ENCODE results near the genes HS3ST5 and TSPYL1.

- PRO-cap, result no peak
Observed at GRCh38 chr6:111544126-111544510, 61.1 kb upstream of the REV3L start.

DNA sequence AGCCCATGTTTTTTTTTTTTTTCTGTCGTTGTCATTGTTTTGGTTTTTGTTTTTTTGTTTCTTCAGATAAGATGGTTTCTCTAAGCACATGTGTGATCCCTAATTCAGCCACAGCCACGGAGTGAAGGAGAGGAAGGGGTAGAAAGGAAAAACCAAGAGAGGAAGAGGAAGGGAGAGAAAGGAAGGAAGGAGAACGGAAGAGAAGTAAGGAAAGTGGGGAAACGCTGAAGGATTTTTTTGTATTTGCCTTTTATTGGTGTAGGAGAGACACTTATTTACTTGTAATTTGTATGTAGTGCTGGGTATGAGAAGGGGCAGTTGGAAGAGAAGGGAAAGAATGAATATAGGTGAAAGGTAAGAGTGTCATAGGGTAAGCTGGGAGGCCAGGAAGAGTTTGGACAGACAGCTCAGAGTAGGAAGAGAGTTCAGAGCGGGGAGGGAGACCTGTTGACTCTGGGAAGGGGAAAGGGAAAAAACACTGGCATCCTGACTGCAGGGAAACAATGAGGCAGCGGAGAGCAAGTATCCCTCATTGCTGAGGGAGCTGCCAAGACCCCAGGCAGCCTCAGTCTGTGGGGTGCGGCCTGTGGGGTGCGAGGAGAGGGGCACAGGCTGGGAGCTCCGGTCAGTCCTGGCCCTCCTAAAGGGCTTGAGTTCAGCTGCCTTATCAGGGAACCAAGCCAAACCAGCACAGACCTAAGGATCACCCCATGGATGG, 3.2 kb downstream of the TRAF3IP2 start:
- PRO-cap, result no peak

- PRO-cap, result no peak
Observed at GRCh38 chr6:111608952-111609434, 3.3 kb upstream of the TRAF3IP2 start.

- PRO-cap, result no peak
Observed at GRCh38 chr6:111610682-111611238, 5.1 kb upstream of the TRAF3IP2 start.

DNA sequence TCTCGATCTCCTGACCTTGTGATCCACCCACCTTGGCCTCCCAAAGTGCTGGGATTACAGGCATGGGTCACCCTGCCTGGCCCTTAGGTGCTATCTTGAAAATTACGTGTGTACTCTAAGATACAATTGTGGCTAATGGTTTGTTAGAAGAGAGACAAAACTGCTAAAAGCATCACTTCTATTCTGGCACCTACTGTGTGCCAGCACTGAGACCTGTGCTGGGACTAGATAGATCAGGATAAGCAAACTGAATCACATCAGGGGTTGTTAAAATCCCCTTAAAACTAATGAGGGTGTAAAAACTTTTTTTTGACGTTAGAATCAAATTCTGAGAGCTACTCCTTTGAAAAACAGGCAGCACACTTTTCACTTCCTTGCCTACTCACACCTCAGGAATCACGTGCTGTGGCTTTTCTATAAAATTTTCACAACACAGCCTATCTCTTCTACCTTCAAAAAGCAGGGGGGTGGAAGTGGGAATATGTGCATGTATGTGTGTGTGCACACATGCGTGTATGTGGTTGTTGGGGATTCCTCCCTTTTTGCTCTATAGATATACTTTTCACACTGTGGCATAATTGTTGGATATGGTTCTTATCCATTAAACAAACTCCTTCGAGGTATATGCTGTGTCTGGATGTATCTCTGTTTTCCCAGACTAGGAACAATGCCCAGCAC, 105.5 kb downstream of the FYN start:
- PRO-cap, result no peak

DNA sequence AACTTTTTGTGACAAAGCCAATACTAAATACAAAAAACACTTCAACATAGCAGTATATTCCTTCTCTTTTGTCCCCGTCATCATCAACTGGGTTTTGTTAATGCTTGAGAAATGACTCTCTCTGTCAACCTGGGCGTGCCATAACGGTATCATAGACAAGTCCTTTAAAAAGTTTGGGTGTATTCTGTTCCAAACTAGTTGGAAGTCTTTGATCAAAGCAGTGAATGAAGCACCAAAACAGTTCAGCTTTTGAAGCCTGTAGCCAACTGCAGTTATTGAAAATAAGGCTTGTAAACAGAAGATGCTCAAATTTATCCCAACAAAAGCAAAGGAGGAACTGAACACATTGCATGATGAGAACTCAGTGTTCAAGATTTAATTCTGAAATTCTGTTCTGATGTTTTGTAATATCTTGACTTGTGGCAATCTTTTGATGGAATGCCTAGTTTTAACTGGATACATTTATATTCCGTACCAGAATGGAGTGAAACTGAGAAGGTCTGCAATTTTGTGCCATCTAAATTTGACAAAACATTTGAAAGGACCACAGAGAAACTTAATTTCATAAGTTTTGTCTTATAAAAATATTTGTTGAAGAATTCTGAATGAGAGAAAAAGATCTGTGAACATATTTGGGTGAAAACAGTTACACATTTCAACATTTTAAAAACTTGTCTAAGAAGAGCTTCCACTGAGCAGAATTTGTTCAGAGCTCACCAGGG, 17.6 kb downstream of the FYN start:
- PRO-cap, result no peak

DNA sequence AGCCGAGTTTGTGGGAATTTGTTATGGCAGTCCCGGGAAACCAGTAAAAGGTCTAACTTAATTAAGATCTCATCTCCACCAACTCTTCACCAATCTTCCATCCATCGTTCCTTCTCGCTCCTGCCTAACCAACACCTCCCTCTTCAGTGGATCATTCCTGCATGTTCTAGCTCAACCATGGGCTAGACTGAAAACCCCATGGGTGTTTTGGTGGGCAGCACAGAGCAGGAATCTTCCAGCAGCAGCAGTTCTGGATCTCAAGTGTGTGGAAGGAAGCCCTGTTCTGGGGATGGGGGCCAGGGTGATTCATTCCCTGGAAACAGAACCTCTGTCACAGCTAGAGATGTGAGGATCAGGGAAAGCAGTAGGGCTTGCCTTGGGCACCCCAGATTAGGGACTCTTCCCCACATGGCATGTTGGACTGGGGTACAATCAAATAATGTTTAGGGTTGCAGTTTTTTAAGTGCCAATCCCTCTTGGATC, 13.0 kb downstream of the FYN start:
- PRO-cap, result no peak

DNA sequence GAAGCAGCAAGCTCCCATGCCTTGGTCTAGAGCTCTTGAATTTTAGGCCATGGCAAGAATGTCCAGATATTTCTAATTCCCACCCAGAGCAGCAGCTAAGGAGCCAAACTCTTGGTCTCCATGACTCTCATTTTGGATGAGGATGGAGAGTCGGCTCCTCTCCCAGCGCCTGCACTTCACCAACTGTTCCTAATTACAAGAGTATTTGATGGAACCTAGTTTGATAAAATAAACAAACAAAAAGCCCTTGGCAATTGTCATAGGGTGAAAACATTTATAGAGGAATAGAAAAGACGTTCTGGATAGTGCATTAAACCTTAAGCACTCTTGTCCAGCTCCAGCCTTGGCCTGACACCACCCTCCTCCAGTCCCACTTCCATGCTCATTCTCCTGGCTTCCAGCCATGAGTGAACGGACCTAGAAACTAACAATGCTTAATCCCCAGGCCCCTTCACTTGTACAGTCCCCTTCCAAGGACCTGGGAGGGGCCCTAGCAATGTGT, 49.1 kb upstream of the CCN6 start:
- PRO-cap, result no peak

DNA sequence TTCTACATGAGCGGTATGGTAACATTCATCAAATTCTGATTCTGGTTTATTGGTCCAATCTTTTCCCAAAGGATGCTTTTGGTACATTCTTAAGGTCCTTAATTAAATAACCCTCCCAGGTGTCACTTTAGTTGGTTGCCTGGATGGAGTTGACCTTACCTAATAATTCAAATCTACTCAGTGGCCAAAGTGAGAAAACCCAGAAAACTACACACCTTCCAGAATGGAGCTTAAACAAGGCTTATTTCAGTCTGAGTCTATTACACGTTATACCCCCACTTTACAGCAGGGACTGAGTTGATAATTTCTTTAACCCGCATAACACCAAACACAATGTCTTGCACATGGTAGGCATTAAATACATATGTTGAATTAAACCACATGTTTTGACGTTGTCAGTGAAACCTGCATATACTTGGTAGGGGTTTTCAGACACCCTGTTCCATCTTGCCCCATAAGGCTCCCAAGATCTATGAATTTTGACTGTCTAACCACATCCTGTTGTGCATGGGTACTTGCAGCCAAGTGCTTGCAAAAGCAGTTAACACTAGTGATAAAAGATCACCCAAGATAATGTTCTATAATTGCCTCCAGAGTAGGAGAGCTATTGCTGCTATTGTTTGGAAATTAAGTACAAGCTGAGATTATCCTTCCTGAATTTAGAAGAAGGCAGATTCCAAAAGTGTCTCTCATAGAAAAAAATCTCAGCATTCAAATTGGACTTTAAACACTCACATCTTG, 26.1 kb upstream of the CCN6 start:
- PRO-cap, result no peak

- PRO-cap, result no peak
Observed at GRCh38 chr6:112214437-112215086, 39.8 kb downstream of the LAMA4 start.

DNA sequence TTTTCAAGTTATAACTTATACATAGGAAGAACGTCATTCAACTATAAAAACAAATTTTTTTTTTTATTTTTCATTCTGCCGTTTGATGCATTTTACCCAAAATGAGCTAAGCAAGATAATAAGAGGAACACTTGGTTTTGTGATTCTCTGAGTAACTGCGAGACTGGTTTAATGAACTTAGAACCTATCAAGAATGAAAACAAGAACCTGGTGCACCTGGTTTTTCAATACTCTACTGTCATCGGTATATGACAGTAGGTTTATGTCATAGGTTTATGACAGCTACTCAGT, 20.3 kb downstream of the LAMA4 start:
- PRO-cap, result no peak

DNA sequence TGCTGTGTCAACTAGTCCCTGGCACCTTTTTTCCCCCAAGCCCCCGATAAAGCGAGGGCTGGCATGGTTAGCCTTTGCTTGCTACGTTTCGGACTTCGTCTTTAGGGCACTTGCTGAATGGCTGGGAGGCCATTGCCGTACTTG, 2.0 kb downstream of the MARCKS start:
- PRO-cap, result no peak

DNA sequence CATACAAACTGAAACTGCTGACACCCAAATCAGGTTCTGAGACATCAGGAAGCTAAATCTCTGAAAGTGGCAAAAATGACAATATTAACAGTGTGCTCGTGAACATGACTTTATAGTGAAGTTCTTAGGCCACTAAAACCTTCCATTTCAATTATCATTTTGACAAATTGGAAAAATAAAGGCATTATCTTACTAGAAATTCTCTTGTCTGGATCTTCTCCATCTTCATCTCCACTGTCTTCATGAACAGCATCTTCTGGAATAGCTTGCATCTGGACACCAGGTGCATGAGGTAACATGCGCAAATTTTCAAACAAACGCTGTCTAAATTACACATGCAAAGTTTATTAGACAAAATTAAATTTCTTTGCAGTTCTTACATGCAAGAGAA, 26.9 kb downstream of the HDAC2 start:
- PRO-cap, result no peak

DNA sequence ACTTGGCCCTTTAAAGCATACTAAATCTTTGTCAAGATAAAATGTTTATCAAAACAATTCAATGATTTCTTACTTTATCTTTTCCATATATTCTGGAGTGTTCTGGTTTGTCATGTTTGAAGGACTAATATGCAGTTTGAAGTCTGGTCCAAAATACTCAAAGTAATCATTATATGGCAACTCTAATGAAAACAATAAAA, 25.8 kb downstream of the HDAC2 start:
- PRO-cap, result no peak

DNA sequence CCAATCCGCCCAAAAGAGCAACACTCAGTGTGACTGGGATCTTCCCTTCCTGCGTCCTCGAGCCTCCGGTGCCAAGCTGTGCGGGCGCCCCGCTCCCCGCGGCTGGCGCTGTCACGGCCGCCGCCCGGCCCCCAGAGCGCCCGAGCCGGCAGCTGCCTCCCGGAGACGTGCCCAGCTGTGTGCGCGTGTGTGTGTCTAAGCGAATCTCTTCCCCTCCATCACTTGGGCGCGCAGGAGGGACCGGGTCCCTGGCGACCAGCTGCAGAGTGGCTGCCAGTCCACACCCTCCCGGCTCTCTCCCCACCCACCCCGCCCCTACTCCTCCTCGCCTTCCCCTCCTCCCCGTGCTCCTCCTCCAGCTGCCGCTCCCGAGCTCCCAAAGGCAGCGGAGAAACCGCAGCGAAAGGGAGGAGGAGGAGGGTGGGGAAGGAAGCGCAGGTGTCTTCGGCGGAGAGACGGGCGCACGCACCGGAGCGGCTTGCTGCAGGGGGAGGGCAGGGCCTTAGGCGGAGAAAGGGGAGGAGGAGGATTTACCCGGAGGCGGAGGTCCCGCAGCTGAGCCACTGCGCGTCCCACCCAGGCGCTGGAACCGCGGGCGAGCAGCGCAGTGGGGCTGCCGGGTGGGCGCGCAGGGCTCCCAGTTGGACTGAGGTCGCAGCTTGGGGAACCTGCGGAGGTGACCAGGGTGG, at the start of gene HS3ST5:
Gene HS3ST5 (minus strand): TSS at position 268 of the 689 bp plus-strand sequence.
- PRO-cap, result no peak

- PRO-cap, result no peak
Observed at GRCh38 chr6:114997912-114998362, 655.1 kb upstream of the HS3ST5 start.

DNA sequence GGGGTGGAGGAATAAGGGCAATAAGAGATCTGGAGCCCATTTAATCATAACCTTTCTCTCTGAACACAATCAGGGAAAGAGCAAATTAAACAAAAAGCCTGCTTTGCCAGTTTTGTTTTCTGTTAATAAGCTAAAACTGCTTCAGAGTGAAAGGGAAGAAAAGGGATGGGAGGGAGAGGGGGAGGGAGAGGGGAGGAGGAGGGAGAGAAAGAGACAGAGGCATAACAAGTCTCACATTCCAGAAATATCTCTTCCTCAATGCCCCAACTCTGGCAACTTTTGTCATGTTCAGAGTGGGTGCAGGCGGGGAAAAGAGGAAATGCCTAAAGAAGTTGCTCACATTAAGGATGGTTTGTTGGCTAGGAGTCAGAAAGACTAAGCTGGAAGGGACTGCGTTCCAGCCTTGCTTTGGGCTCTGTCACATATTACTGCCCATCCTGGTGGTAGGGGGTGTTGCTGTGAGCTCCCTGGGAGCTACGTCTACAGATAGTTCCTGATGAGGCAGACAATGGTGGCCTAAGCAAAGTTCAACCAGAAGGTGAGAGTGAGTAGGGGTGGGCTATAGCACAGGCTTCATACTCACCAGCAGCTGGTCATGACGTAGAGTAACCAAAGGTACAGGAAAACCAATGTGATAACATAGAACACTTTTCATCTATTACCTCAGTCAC, 2.3 kb downstream of the TSPYL4 start:
- PRO-cap, result no peak

DNA sequence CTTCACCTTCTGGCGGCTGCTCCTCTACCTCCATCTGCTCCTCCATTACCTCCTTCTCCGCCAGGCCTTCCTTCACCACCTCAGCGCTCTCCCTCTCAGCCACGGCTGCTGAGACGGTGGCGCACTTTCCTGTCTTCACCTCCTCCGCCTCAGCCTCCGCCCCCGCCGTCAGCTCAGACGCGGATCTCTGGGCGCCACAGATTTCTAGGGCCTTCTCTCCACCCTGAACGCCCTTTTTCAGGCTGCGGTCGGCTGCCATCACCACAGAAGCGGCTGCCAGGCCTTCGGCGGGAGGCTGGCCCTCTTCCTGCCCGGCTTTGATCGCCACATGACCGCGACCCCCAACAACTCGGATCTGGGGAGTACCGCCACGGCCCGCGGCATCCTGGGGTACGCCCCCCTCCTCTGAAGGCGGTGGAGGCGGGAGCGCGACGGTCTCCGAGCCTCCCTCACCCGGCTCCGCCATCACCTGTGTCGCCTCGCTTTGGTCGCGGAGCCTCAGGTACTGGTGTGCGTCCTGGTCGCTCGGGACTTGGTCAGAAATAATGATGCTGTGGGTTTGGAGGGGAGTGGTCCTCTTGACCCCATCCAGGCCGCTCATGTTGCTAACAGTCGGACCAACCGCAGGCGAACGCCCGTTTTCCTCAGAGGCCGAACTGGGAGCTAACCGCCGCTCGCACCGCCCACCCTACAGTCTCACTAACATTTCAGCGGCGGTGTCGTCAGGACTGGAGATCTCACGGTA, at the start of gene TSPYL1:
Gene TSPYL1 (minus strand): TSS at position 701 of the 745 bp plus-strand sequence.
- PRO-cap, result bidirectional peak, plus-strand start at position 233 of the sequence, minus-strand start at position 107 of the sequence; bidirectional peak, plus-strand start outside the sequence, minus-strand start at position 637 of the sequence

DNA sequence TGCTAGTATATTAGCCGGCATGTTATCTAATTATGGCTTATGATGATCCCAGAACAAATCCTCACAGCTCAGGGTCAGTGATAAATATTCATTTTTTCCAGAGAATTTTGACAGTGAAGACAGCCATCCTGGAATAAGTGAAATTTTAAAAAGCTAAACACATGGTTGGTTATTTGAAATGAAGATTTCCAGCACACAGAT, 34.3 kb upstream of the CALHM6 start:
- PRO-cap, result no peak

DNA sequence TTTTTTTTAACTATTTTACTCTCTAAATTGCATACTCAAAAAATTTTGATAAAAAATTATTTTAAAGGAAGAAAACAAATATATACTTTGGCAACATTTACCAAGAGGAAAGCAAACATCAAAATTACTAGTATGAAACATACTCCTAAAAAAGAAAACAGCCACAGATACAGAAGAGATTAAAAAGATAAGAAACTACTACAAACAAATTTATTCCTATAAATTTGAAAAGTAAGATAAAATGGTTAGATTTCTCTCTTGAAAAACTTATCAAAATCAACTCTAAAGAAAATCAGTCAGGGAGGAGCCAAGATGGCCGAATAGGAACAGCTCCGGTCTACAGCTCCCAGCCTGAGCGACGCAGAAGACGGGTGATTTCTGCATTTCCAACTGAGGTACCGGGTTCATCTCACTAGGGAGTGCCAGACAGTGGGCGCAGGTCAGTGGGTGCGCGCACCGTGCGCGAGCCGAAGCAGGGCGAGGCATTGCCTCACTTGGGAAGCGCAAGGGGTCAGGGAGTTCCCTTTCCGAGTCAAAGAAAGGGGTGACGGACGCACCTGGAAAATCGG, 83.8 kb upstream of the VGLL2 start:
- PRO-cap, result no peak

Measured in neutrophil (primary cell).